ENCODE measurements around the genes IL1RAPL2, RADX and RNF128.

DNA sequence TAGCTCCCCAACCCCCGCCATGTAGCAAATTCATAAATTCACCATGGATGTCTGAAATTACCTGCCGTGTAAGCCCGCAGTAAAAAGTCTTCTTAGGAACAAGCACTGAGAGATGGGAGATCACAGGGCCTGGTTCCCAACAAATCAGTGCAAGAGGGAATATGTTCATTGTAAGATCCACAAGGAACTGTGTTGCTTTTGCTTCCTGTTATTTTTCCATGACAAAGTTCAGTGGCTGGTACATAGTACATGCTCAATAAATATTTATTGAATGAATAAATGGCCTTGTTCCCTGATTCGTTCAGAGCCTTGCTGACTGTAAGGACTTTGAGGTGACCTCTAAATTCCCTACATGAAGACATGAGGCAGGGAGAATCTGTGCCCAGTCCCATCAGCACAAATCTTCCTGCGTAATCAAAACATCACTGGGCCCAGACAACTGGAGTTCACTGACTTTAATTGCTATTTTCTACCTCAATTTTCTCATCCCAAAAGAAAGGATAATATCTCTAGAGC lies 7.4 kb downstream of the TMEM31 start:
- PRO-cap, result no peak
- RAMPAGE, long total RNA, 4 experiments, result no peak in any of the 4 experiments

DNA sequence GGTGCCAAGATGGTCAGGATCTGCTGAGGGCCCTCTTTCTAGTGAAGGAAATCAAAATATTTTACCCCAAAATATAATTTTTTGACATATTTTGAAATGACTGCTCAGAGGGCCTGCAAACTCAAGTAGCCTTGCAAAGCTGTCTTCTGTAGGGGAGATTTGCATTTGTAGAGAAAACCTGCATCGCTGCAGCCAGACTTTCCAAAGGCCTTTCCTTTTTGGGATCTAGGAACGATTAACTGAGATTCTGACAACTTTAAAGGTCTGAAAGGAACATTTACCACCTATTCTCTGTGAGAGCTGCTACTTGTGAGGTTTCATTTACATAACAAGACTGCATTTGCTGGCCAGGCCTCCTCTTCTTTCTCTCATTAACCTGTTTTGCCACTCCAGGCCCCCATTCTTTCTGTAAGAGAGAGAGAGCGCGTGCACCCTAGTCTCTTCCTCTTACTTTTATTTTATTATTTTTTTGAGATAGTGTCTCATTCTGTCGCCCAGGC lies 31.5 kb downstream of the TMEM31 start:
- PRO-cap, result no peak
- RAMPAGE, long total RNA, 4 experiments, result no peak in any of the 4 experiments

- PRO-cap, result no peak
- RAMPAGE, long total RNA, 4 experiments, result no peak in any of the 4 experiments
These were observed 3.6 kb downstream of the RAB9B start for GRCh38 chrX:103828315-103829005.

GRCh38 chrX:103830782-103831209 lies 1.3 kb downstream of the RAB9B start:
- PRO-cap, result no peak
- RAMPAGE, long total RNA, 4 experiments, result no peak in any of the 4 experiments

DNA sequence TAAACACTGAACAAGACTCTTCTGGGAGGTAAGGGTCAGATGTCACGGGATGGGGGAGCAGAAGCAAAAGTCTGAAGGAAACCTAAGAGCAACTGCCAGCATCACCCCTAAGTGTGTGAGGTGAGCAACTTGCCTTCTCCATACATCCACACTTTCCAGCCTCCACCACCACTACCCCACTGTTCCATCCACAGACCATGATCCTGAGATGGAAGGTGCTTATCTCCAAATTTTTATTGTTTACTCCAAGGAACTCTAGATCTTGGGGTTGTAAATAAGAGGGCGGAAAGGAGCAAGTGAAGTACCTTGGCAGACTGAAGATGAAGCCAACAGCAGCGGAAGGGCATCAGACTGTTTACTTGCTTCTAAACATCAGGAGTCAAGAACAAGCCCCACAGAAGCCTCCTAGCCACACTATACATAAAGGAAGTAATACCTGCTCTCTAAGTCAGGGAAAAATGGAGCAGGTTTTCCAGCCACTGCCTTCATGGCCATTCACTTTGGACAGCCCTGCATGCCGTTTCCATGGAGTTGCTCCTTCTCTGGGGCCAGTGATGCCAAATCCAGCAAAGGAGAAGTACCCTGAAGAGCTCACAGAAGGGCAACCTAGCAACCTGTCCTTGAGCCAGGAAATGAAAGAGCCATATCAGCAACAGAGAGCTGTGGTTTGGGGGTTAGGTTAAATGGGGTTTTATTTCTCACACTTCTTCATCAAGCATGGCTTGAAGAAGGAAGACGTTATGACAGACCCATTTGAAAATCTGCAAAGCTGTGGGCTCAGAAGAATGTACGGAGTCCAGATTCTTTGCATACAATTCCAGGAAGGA lies 1.9 kb upstream of the ZCCHC18 start:
- PRO-cap, result no peak
- RAMPAGE, long total RNA, 4 experiments, result no peak in any of the 4 experiments

DNA sequence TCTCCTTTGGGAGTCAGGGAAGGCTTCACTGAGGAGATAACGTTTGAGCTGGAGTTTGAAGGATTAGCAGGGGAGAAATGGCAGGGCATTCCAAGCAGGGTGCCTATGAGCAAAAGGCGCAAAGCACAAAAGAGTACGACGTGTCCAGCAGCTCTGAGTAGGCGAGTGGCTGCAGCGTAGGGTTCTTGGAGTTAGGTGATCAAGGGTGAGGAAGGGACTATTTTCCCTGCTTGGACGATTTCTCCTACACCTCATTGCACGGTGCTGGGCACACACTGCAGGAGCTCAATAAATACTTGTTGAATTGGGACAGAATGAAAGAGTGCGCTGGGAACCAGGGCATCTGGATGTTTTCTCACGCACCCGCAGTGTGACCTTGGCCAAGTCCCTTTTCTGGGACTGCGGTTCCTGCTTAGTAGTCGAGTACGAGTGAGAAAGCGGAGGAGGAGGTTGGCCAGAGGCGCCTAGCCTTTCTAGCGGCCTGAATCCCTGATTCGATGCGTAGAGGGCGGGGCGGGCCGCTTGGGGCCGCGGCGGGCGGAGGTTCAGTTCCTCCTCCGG lies 352 bp upstream of the FAM199X start:
- PRO-cap, result bidirectional peak, plus-strand start outside the sequence, minus-strand start at position 496 of the sequence
- RAMPAGE, long total RNA, 4 experiments, result no peak in any of the 4 experiments

DNA sequence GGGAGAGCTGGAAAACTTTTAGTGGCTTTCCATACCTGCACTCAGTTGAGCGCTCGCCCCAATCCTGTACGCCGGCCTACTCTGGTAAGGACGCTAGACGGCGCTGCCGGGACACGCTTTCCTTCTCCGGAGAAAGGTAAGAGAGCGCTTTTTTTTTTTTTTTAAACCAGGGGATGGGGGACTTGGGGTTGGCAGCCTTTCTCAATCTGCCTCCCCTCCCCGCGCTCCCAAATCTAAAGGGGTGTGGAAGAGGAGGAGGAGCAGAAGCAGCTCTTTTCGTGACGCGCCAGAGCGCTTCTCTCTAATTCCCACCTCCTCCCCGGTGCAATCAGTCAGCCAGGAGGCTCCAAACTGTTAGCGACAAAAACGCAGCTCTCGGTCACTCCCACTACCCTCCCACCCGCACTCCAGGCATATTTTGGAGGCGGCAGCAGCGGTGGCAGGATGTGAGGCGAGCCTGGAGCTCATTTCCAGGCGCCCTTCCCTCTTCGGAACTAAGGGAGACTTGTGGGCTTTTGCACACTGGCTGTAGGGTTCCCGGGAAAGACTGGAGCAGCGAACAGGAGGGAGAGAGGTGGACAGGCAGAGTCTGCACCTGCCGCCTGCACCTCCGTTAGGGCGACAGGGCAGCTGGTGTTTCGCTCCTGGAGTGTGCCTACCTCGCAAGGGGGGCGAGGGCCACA lies at the start of gene IL1RAPL2:
Gene IL1RAPL2 (plus strand): TSS at position 331 of the 683 bp plus-strand sequence.
- PRO-cap, result no peak
- RAMPAGE, long total RNA, 4 experiments, result no peak in any of the 4 experiments

GRCh38 chrX:106201342-106201939 lies 33.3 kb downstream of the PWWP3B start:
- PRO-cap, result no peak
- RAMPAGE, long total RNA, 4 experiments, result no peak in any of the 4 experiments

DNA sequence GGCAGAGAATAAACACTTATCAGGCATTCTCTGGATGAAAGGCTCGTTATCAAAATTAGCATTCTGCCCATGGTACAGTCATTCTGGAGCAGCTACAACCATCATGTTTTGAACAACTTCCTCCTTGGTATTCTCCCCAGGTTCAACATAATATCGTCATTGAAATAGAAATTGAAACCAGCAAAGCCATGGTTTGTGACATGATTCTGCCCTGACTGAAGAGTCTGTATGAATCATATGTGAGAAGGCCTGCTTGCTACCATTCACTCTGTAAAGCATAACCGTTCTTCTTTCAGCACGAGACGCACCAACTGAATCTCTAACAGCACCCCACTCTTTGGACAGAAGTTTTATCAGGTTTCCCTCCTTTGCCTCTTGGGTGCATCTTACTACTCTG lies 127.5 kb upstream of the RADX start:
- PRO-cap, result no peak
- RAMPAGE, long total RNA, 4 experiments, result no peak in any of the 4 experiments

- PRO-cap, result no peak
- RAMPAGE, long total RNA, 4 experiments, result no peak in any of the 4 experiments
These were observed at the start of gene RADX for GRCh38 chrX:106611620-106612157. TSS of gene RADX (plus strand) at chrX:106611978.

- PRO-cap, result no peak
- RAMPAGE, long total RNA, 4 experiments, result start-site peak on the plus strand in 1 of 4 experiments, at chrX:106726701-106726709 at its widest, 10 reads per replicate
These were observed at the start of gene RNF128 for GRCh38 chrX:106726355-106726966. TSS of gene RNF128 (plus strand) at chrX:106726701.

GRCh38 chrX:106728376-106728857 lies 1.9 kb downstream of the RNF128 start:
- PRO-cap, result no peak
- RAMPAGE, long total RNA, 4 experiments, result no peak in any of the 4 experiments

DNA sequence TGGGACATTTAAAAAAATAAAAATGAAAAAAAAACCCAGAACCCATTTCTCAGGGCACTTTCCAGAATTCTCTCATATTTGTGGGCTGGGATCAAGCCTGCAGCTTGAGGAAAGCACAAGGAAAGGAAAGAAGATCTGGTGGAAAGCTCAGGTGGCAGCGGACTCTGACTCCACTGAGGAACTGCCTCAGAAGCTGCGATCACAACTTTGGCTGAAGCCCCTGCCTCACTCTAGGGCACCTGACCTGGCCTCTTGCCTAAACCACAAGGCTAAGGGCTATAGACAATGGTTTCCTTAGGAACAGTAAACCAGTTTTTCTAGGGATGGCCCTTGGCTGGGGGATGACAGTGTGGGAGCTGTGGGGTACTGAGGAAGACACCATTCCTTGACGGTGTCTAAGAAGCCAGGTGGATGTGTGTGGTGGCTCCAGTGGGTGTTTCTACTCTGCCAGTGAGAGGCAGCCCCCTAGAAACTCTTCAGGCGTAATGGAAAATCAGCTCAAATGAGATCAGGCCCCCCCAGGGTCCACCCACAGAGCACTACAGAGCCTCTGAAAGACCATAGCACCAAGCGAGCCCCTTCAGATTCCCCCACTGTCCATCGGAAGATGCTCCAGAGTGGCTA lies 9.5 kb downstream of the CLDN2 start:
- PRO-cap, result no peak
- RAMPAGE, long total RNA, 4 experiments, result no peak in any of the 4 experiments

GRCh38 chrX:106942389-106943126 lies 22.4 kb downstream of the CLDN2 start:
- PRO-cap, result no peak
- RAMPAGE, long total RNA, 4 experiments, result no peak in any of the 4 experiments

- PRO-cap, result no peak
- RAMPAGE, long total RNA, 4 experiments, result no peak in any of the 4 experiments
These were observed 49.6 kb downstream of the PRPS1 start for GRCh38 chrX:107677795-107678472.

DNA sequence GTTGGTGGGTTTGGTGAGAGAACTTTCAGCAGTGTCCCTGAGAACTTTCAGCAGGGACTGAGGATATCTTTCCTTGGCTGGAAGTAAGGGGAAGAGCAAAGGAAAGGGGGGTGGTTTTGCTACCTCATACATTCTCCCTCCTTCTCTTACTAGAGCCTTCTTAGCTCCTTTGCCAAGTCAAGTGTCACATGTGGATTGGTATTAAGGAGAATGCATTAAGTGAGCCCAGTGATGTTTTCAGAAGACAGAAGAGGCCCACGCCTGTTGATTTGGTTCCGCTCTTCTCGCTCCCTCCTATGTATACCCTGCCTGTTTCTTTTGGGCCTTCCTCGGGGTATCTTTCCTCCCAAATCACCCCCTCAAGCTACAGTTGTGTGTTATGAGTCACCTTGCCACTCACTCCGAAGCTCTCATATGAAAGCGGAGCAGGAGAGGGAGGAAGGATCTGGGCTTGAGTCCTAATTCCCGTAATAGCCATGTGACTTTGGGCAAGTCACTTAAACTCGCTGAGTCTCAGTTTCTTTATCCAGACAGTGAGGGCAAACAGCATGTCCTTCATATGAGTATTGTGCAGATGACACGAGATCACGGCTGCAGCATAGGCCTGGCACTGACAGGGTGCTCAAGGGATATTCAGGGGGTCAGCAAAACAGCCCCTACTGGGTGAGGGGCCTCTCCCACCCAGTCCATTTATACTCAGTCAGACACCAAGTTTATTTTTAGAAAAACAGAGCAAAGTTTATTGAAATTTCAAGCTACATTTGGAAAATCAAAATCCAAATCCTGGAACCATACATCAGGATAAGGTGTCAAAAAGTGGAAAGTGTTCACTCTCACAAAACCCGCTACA lies 62.9 kb downstream of the TSC22D3 start:
- PRO-cap, result unidirectional peak, plus-strand start at position 525 of the sequence
- RAMPAGE, long total RNA, 4 experiments, result no peak in any of the 4 experiments

GRCh38 chrX:107721894-107722995 lies 53.3 kb downstream of the TSC22D3 start:
- PRO-cap, result no peak
- RAMPAGE, long total RNA, 4 experiments, result no peak in any of the 4 experiments

- PRO-cap, result no peak
- RAMPAGE, long total RNA, 4 experiments, result no peak in any of the 4 experiments
These were observed 51.1 kb downstream of the TSC22D3 start for GRCh38 chrX:107724377-107724943.

- PRO-cap, result no peak
- RAMPAGE, long total RNA, 4 experiments, result no peak in any of the 4 experiments
These were observed 44.8 kb downstream of the TSC22D3 start for GRCh38 chrX:107730364-107731691.

DNA sequence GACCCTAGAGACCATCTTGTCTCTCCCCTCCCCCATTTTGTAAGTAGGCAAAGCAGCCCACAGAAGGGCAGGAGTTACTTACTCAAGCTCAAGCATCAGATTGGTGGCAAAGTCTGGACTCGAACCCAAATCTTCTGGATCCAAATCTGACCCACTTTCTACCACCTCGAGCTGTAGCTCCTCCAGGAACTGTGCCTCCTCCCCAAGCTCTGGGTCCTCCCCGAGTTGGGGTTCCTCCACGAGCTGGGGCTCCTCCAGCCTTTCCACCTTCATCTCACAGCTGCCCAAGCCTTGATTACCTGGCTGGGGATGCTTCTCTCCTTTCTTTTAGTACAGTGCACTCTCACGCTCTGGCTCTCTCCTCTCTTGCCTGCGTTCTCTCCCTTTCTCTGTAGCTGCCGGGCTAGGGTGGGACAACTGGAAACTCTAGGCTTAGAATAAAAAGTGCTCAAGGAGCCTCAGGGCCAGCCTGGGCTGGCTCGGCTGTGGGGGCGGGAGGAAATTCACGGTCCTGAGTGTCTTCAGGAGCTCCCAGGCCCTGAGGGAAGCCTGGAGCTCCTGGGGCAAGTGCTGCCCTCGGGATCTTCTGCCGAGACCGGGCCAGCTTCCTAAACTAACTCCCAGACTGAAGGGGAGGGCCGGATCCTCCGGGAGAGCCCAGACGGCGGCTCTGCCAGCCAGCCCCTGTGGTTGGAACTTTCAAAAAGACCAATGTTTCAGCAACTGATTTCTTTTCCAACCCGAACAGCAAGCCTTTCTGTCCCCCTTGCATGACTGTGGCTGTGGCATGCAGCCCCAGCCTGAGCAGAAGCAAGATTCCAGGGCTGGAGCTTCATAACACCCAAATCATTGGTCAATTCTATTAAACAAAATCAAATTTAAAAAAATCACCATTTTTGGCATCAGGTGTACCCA lies 15.9 kb downstream of the TSC22D3 start:
- PRO-cap, result no peak
- RAMPAGE, long total RNA, 4 experiments, result no peak in any of the 4 experiments

All from sigmoid colon (tissue), 4 donors.